Heart (tissue), 3 donors: Measurements from ENCODE around the genes POLA2 and TIGD3.

- RAMPAGE, long total RNA, 2 experiments, result no peak in any of the 2 experiments
These were observed 3.8 kb upstream of the CDC42BPG start for GRCh38 chr11:64848226-64848673.

- RAMPAGE, long total RNA, 2 experiments, result no peak in any of the 2 experiments
These were observed 4.3 kb upstream of the CDC42BPG start for GRCh38 chr11:64848674-64849213.

- RAMPAGE, long total RNA, 2 experiments, result no peak in any of the 2 experiments
These were observed 5.2 kb downstream of the ATG2A start for GRCh38 chr11:64911782-64912165.

DNA sequence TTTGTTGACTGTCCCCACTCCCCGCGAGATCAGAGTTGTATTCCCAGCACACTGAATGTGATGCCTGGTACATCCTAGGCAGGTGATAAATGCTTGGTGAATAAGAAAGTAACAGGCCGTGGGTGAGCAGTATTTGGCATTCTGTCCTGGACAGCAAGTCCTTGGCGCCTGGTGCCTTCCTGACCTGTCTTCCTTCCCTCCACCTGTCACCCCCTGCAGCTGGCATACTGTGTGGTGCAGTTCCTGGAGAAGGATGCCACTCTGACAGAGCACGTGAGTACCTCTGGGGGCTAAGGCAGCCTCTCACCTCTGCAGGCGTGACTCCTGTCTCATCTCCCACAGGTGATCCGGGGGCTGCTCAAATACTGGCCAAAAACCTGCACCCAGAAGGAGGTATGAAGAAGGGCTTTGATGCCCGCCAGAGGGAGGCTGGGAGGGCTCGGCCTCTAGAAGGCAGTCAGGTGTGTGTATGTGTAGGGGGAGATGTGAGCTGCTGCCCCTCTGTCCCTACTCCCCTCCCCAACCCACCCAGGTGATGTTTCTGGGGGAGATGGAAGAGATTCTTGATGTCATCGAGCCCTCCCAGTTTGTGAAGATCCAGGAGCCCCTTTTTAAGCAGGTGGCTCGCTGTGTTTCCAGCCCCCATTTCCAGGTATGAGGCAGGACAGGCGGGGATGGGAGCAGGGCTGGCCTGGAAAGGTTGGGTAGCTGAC lies 4.3 kb downstream of the GPHA2 start:
- RAMPAGE, long total RNA, 2 experiments, result no peak in any of the 2 experiments

GRCh38 chr11:65043733-65044403 lies 2.9 kb downstream of the SAC3D1 start:
- RAMPAGE, long total RNA, 2 experiments, result no peak in any of the 2 experiments

GRCh38 chr11:65047374-65048229 lies 6.6 kb downstream of the SAC3D1 start:
- RAMPAGE, long total RNA, 2 experiments, result start-site peak on the minus strand in 1 of 2 experiments, at chr11:65047844-65047870 at its widest, 6 to 15 reads per replicate

DNA sequence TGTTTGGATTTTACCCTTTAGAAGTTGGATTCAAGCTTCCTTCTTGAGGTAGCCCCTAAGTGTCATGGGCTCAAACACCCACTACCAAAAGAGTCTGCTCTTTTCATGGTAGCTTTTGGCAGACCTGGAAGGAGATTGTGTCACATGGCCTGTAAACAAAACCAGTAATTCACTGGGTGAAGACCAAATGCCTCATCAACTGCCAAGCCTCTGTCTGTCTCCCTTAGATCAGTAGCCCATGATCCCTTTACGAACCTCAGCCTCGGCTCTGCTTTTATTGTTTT lies 6.4 kb downstream of the VPS51 start:
- RAMPAGE, long total RNA, 2 experiments, result no peak in any of the 2 experiments

DNA sequence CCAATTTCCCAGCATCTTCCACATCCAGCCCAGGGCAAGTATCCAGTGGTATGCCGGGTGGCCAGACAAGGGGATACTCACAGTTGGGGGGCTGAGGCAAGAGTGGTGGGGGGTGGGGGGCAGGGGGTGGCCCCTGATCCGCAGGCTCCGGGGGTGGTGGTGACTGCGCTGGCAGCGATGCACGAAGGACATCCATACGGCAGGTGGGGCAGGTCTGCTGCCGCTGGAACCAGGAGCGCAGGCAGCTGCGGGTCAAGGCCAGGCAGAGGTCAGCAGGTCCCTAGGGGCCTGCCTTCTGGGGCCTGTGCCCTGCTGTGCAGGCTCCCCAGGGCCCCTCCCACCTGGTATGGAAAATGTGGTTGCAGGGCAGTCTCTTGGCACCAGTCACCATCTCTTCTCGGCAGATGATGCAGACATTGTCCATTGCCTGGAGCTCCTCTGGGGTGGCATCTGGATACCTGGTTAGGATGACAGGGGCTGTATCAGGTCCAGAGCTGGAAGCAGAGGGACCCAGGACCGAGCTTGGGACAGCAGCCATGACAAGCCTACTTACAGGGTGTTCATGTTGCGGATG lies 3.7 kb downstream of the SYVN1 start:
- RAMPAGE, long total RNA, 2 experiments, result no peak in any of the 2 experiments

GRCh38 chr11:65131938-65132989 lies 2.1 kb downstream of the SYVN1 start:
- RAMPAGE, long total RNA, 2 experiments, result no peak in any of the 2 experiments

DNA sequence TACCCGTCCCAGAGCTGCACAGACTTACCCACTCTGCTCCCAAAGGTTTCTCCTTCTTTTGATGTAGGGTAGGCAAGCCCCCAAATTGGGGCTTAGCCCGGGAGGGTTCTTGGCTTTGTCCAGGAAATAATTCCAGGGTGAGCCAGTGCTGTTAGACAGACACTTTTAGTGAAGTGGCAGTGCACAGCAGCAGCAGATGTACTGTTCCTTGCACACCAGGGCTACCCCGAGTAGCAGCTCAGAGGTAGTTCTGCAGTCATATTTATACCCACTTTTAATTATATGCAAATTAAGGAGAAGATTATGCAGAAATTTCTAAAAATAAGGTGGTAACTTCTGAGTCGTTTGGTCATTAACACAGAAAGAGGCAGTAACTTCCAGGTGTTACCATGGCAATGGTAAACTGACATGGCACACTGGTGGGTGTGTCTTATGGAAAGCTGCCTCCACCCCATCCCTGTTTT lies 12.2 kb upstream of the SYVN1 start:
- RAMPAGE, long total RNA, 2 experiments, result no peak in any of the 2 experiments

DNA sequence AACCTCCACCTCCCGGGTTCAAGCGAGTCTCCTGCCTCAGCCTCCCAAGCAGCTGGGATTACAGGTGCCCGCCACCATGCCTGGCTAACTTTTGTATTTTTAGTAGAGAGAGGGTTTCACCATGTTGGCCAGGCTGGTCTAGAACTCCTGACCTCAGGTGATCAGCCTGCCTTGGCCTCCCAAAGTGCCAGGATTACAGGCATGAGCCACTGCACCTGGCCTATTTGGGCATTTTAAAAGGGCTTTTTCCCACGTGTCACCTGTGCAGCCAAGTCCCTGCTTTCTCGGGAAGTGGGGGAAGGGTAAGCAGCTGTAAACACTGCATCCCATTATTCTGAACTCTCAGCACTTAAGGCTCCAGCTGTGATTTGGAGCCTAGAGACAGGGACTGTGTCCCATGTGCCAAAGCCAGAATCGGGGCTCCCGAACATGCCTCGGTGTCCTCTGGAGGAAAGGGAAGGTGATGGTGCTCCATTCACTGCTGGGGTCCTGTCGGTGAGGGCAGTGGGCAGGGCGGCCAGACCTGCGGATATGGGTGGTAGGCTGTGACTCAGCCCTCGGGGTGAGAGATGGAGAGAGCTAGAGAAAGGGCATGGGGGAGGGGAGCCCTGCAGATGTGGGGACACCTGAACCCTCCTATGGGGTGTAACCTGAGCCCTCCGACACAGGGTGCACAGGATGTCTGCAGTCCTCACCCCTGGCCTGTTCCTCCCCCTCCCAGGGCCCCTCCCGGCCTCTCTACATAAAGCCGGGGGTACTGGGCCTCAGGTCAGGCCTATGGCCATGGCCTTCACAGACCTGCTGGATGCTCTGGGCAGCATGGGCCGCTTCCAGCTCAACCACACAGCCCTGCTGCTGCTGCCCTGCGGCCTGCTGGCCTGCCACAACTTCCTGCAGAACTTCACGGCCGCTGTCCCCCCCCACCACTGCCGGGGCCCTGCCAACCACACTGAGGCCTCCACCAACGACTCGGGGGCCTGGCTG lies 31.7 kb downstream of the CAPN1 start:
- RAMPAGE, long total RNA, 2 experiments, result no peak in any of the 2 experiments

- RAMPAGE, long total RNA, 2 experiments, result start-site peak on the plus strand in 1 of 2 experiments, at chr11:65261962-65261992 at its widest, 26 to 41 reads per replicate
These were observed at the start of gene POLA2 for GRCh38 chr11:65261581-65262533. POLA2 (plus strand) TSS chr11:65261962.

DNA sequence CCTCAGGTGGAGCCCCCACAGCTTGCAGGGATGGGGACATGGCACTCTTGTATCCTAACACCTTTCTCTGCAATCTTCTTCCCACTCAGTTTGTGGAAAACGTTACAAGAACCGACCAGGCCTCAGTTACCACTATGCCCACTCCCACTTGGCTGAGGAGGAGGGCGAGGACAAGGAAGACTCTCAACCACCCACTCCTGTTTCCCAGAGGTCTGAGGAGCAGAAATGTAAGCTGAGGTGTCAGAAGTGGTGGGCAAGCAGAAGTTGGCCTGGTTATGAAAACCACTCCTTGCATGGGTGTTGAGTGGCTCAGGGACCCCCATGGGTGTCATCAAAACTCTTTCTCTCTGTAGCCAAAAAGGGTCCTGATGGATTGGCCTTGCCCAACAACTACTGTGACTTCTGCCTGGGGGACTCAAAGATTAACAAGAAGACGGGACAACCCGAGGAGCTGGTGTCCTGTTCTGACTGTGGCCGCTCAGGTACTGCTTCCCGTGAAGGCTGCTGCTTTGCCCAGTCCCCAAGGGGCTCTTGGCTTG lies 8.9 kb upstream of the TIGD3 start:
- RAMPAGE, long total RNA, 2 experiments, result no peak in any of the 2 experiments

DNA sequence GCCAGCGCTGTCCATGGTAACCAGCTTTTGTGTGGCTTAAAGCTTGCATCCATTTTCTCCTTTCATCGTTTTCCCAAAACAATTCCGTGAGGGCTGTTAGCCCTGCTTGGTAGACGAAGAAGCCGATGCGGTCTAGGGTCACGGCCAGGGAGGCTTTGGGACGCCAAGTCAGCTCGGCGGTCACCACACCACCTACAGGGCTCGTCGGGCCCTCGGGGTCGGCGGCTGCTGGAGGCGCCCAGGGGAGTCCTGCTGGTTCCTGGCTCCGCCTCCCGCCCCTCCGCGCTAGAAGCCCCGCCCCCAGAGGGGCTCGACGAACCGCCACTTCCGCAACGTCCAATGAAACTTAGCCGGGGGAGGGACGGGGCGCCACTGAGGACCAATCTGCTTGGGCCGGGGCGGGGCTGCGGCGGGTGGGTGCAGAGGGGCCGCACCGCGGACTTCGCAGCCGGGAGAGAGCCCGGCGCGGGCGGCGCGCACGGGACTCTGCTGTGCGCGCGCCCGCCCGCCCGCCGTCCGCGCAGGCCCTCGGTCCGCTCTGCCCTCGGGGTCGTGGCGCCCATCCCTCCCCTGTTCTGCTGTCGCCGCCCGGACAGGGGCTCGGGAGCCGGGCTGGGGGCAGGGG lies at the start of gene TIGD3:
Gene TIGD3 (plus strand): TSS at position 445 of the 625 bp plus-strand sequence.
- RAMPAGE, long total RNA, 2 experiments, result no peak in any of the 2 experiments

DNA sequence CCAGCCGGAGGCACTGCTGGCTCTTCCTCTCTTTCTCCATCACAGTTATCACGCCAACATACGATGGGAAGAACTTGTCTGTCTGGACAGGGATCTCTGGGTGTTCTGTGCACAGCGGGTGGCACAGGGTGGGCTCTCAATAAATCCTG lies 322 bp upstream of the SLC25A45 start:
- RAMPAGE, long total RNA, 2 experiments, result no peak in any of the 2 experiments

GRCh38 chr11:65411038-65411779 lies 24.8 kb downstream of the FRMD8 start:
- RAMPAGE, long total RNA, 2 experiments, result no peak in any of the 2 experiments

DNA sequence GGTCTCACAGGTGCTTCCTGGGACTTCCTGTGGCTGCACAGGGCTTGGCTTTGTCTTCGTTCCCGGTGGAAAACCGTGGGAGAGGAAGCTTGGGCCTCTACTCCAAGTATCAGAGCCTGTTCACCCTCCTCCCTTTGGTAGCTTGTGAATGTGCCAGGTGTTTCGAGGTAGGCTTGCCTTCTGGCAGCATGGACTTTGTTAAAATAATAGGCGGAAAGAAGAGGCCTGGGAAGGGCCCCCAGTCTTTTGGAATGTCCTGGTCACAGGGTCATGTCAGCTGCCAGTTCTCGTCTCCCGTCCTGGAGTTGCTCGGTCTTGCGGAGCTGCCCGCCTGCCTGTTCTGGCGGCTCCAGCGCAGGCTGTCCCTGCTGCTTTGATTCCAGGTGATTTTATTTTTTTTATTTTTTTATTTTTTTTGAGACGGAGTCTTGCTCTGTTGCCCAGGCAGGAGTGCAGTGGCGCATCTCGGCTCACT lies 26.2 kb downstream of the FRMD8 start:
- RAMPAGE, long total RNA, 2 experiments, result no peak in any of the 2 experiments

DNA sequence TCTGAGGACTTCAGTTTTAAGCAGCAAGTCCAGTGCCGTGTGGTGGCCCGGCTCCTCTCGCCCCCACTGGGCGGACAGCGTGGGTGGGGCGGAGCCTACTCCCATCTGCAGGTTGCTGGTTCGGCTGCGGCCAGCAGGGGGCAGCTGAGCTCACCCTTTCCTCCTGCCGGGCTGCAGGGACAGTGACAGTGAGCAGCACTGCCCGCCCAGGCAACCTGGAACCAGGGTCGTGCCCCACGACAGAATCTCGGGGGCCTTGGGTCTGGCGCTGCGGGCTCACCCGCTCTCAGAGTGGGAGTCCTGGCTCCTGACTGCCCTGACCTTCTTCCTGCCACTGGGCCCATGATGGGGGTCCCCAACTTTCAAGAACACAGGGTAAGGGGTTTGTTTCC lies 30.0 kb downstream of the FRMD8 start:
- RAMPAGE, long total RNA, 2 experiments, result start-site peak on the plus strand in 2 of 2 experiments, centred at positions 194 to 214 of the sequence, 9 to 100 reads per replicate

DNA sequence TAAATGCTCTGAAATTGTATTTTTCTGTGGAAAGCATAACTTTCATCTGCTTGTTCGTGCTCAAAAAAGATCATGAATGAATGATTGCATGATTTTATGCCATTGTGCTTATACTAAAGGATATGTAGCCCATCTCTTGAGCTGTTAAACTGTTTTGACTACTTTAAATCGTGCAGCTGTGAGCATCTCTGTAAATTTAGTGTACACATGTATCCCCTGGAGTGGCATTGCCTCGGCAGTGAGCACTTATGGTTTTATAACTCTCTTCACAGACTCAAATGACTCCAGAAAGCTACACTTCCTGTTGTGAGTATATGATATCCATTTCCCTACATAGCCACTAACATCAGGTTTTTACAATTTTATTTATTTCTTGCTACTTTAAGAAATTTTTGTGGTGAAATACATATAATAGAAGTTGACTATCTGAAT lies 44.1 kb downstream of the FRMD8 start:
- RAMPAGE, long total RNA, 2 experiments, result no peak in any of the 2 experiments

GRCh38 chr11:65435580-65436404 lies 49.4 kb downstream of the FRMD8 start:
- RAMPAGE, long total RNA, 2 experiments, result no peak in any of the 2 experiments